Metastatic Liver Carcinoma in the Adrenal Gland (tissue), 2 donors: ENCODE data around the genes MSI1, RNF10, POP5 and ACADS.

- PRO-cap, 2 experiments: no peak in any of the 2 experiments
Measured at GRCh38 chr12:120096308-120097391, 19.9 kb downstream of the RAB35 start.

DNA sequence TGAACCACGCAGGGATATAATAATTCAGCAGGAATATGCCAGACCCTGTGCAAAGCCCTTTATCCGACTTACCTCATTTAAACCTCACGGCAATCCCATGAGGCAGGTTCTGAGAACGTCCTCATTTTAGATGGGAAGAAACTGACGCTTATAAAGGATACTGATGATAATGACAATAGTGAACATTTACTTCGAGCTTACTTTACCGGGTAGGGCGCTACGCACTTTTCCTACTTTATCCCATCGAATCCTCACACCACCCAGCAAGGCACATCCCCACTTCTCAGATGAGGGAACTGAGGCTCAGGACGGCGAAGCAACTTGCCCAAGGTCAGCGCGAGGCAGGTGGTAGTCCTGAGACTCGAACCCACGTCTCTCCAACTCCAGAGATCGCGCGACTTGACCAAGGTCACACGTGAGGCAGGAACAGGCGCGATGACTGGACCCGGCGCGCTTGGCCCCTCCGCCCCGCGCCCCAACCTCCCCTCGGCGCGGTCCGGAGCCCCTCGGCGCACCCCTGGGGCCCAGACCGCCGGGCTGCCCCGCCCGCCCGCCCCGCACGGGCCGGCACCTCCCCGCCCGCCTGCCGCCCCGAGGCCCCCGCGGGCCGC is 503 bp downstream of the RAB35 start:
- PRO-cap, 2 experiments: no peak in any of the 2 experiments

- PRO-cap, 2 experiments: no peak in any of the 2 experiments
Measured at GRCh38 chr12:120194096-120194622, 356 bp downstream of the GCN1 start.

GRCh38 chr12:120199734-120200331 is 1.1 kb downstream of the RPLP0 start:
- PRO-cap, 2 experiments: no peak in any of the 2 experiments

GRCh38 chr12:120237666-120238408 is 27.7 kb downstream of the PXN start:
- PRO-cap, 2 experiments: no peak in any of the 2 experiments

GRCh38 chr12:120241983-120242759 is 23.4 kb downstream of the PXN start:
- PRO-cap, 2 experiments: peak in 1 of 2 experiments; most common minus-strand start chr12:120242337 (in 1)

- PRO-cap, 2 experiments: peak in 2 of 2 experiments; most common plus-strand start chr12:120317052 (in 1); most common minus-strand start chr12:120316962 (in 1)
Measured at GRCh38 chr12:120316811-120317105, 10.8 kb downstream of the PLA2G1B start.

DNA sequence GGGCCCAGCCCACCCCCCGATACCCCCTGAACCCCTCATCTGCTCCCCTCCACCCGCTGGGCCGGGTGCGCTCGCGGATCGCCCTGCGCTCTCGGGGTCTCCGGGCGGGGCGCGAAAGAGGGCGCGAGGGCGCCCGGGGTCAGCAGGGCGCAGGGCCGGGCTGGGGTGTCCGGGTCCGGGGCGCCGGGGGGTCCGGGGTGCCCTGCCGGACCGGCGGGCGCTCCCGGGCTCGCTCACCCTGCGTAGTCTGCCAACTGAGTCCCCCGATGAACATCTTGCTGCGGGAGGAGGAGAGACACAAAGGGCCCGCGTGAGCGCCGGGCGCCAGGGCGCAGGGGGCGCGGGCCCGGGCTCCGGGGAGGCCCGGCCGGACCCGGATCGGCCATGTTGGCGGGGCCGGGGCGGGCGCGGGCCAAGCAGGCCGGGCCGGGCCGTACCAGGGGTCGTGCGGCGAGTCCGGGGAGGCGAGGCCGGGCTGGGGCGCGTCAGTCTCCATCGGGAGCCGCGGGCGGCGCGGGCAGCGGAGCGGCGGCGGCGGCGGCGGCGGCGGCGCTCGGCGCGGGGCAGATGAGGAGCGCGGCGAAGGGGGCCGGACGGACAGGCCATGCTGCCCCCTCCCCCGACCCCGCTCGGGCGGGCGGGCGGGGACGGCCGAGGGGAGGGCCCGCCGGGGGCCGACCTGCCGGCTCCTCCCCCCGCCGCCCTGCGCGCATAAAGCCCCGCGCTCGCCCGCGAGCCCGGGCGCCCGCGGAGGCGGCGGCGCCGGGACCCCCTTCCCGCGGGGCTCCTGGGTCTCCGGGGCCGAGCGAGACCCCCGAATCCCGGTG is at the start of gene MSI1:
MSI1 (minus strand) TSS at position 569 of the 827 bp plus-strand sequence.
- PRO-cap, 2 experiments: peak in 2 of 2 experiments; most common plus-strand start position 755 of the sequence (in 2); most common minus-strand start position 631 of the sequence (in 2)

DNA sequence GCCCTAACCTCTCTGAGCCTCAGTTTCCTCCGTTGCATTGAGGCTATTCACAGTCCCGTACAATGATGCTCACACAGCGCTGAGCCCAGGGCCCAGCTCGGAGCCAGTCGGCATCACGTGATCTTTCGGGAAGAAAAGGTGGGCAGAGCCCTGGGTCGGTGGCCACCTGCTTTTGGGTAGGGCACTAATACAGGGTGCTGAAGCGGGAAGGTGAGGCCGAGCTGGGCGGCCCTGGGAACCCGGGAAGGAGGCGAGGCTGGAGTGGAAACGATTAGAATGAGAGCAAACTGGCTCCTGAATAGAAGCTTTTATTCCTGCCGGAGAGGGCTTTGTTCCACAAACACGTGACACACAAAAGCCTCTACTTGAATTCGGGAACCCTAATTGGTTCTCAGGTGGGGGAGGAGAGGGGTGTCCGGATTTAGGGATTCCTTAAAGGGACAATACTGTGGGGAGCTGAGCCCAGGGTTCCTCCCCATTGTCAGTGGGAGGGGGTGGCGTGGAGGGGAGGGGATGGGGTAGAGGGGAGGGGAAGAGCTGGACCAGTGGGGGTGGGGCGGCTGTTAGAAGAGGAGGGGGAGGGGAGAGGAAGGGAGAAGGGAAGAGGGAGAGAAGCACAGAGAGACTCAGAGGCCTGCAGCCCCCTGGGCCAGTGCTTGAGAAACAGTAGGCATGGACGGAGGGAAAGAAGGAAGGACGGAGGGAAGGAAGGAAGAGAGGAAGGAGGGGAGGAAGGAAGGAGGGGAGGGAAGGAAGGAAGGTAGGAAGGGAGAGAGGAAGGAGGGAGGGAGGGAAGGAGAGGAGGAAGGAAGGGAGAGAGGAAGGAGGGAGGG is 20.2 kb upstream of the MSI1 start:
- PRO-cap, 2 experiments: no peak in any of the 2 experiments

GRCh38 chr12:120474552-120475081 is 5.1 kb upstream of the SRSF9 start:
- PRO-cap, 2 experiments: no peak in any of the 2 experiments

DNA sequence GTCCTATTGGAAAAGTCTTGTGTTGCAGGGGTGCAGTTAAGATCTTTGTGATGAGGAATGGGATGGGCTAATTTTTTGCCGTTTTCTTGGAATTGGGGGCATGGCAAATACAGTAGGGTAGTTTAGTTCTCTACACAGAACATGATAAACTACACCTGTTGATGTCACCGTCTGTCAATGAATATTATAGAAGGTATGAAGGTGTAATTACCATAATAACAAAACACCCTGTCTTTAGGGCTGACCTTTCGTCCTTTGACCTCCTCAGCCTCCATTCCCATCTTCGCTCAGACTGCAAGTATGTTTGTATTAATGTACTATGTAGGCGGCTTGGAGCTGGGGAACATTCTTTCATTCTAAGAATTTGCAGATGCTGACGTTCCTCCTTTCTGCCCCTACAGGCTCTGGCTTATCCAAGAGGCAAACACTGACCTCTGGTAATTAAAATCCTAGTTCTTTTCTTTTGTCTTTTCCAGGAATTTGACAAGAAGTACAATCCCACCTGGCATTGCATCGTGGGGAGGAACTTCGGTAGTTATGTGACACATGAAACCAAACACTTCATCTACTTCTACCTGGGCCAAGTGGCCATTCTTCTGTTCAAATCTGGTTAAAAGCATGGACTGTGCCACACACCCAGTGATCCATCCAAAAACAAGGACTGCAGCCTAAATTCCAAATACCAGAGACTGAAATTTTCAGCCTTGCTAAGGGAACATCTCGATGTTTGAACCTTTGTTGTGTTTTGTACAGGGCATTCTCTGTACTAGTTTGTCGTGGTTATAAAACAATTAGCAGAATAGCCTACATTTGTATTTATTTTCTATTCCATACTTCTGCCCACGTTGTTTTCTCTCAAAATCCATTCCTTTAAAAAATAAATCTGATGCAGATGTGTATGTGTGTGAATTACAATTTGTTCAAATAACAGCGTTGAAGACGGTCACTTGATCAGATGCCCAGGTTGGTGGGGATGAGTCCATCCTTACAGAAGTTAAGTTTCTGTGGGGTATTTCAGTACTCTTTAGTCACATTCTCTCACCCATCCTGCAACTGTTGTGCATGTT is 2.0 kb downstream of the DYNLL1 start:
- PRO-cap, 2 experiments: no peak in any of the 2 experiments

DNA sequence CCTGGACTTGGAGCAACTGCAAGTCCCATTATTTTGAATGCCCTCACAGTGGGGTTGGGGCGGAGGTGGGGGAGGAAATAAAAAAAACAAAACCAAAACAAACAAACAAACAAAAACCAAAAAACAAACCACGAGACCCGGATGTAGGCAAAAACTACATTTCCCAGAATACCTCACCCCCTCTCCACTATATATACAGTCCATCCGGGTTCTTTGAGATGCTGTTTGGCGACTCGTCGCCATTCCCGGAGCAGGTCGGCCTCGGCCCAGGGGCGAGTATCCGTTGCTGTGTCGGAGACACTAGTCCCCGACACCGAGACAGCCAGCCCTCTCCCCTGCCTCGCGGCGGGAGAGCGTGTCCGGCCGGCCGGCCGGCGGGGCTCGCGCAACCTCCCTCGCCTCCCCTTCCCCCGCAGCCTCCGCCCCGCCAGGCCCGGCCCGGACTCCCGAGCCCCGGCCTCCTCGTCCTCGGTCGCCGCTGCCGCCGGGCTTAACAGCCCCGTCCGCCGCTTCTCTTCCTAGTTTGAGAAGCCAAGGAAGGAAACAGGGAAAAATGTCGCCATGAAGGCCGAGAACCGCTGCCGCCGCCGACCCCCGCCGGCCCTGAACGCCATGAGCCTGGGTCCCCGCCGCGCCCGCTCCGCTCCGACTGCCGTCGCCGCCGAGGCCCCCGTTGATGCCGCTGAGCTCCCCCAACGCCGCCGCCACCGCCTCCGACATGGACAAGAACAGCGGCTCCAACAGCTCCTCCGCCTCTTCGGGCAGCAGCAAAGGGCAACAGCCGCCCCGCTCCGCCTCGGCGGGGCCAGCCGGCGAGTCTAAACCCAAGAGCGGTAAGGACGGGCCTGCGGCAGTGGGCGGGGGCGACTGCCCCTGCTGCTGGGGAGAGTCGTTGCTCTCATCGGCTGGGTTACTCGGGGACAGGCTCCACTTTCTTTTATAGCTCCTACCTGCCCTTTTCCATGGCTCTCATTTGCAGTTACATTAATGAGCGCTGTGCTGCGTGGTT is at the start of gene RNF10:
RNF10 (plus strand) TSS at position 221 of the 1,009 bp plus-strand sequence.
- PRO-cap, 2 experiments: peak in 2 of 2 experiments; most common plus-strand start position 221 of the sequence (in 2); most common minus-strand start position 912 of the sequence (in 1)

GRCh38 chr12:120563211-120563745 is 17.9 kb downstream of the POP5 start:
- PRO-cap, 2 experiments: no peak in any of the 2 experiments

DNA sequence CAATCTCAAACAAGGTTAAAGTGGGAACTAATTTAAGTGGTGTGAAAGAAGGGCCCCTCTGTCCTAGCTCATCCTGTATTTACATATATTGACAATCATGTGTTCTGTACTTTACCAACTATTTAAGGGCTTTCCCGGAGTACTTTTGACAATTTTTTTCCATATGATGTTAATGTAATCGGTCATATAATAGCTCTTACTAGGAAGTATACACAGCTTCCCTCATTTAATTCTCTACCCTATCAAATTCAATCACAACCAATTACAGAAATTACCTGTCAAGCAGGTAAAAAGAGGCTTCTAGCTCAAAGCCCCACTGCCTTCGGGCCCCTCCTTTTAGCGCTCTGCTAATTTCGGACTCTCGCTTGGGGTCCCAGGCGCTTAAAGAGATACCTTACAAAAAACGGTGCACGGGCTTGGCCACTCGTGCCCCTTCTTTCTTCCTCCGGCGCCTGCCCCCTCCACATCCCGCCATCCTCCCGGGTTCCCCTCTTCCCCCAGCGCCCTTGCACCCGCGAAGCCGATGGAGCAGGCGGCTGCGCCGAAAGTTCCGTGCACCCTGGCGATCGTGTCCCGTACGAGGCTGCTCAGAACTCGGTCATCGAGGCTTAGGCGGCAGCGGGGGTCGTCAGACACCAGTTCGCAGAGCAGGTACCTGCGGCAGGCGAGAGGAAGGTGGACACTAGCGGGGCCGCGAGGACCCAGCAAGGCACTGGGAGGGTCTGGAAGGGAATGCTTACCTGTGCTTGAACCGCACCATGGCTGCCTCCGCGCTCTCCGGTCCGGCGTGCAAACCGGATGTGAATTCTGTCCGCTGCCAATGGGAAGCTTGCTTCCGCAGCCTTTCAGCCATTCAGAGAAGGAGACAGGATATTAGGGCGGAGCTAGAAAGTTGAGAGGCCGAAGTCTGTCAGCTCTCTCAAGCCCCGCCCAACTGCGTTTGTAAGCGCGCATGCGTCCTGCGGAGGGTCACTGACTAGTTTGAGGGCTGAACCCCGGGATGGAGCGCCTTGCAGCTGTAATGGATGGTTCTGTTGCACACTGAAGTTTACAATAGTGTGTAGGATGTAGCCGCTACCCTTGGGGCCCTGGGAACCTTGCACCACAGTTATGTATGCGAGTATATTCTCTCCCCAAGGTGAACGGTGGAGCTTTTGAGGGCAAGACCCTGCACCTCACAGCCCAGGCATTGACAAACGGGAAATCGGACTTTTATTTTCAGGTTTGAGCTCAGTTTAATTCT is at the start of gene POP5:
POP5 (minus strand) TSS at position 800 of the 1,243 bp plus-strand sequence.
- PRO-cap, 2 experiments: peak in 2 of 2 experiments; most common plus-strand start position 972 of the sequence (in 2); most common minus-strand start position 809 of the sequence (in 2)

- PRO-cap, 2 experiments: no peak in any of the 2 experiments
Measured at GRCh38 chr12:120642742-120643073, 2.3 kb downstream of the CABP1 start.

DNA sequence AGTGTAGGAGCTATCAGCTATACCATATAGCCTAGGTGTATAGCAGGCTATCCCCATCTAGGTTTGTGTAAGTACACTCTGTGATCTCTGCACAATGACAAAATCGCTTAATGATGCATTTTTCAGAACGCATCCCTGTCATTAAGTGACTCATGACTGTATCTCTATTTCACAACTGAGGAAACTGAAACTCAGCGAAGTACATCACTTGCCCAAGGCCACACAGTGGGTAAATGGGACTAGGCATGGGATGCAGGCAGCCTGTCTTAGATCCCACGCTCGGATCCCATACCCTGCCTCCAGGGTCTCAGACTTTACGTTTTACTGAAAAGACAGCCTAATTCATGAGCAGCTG is 2.5 kb upstream of the MLEC start:
- PRO-cap, 2 experiments: no peak in any of the 2 experiments

DNA sequence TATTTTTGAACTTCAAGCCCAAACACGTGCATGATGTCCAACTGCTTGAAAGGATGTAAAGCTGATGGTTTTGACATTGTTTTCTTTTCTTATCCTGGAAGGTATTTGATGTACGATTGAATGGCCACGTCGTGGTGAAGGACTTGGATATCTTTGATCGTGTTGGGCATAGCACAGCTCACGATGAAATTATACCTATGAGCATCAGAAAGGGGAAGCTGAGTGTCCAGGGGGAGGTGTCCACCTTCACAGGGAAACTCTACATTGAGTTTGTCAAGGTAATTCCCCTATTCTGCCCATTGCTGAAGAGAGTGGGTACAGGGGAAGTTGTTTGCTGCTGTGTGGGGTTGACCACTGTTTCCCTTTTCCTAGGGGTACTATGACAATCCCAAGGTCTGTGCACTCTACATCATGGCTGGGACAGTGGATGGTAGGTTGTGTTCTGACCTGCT is 7.8 kb downstream of the MLEC start:
- PRO-cap, 2 experiments: no peak in any of the 2 experiments

GRCh38 chr12:120698453-120699407 is 11.5 kb upstream of the UNC119B start:
- PRO-cap, 2 experiments: no peak in any of the 2 experiments

DNA sequence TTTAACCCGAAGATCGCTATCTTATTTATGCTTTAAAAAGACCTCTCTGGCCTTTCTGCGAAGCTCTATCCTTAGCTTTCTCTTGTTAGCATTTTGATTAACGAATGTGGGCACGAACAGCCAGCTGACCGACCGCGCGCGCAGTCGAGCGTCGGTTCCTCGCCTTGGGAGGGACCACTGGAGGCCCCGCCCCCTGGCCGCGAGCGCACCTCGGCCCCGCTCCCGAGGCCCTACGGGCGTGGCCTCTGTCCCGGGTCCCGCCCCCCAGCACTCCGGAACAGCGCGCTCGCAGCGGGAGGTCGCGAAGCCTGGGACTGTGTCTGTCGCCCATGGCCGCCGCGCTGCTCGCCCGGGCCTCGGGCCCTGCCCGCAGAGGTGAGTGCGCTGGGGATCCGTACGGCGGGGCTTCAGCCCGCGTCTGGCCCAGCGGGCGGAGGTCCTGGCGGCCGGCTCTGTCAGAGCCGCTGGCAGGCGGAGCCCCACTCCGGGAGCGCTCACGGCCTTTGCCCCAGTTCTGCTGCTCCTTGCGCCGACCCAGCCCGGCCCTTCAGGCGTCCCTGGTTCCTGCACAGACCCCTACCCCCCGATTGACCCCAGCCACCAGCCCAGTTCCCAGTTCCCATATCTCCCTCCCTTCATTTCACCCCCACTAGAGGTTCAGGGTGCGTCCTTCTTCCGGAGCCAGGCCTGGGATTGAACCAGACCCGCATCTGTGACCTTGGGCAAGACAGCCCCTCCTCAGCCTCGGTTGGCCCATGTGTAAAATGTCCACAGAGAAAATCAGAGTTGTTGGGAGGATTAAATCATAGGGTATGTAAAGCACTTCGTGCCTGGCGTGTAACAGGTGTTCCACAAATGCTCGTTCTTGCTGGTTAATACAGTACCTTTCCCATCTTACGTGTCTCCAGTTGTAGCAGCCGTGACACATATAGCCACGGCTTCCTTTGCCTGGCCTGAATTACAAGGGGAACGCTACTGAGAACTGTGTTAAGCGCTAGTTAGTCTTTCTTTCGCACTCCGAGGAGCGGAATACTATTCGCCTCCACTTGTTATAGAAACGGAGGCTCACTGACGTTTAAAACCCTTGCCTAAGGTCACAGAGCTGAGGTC is at the start of gene ACADS:
ACADS (plus strand) TSS at position 270 of the 1,110 bp plus-strand sequence.
- PRO-cap, 2 experiments: peak in 2 of 2 experiments; most common plus-strand start position 275 of the sequence (in 2); most common minus-strand start position 179 of the sequence (in 2)

DNA sequence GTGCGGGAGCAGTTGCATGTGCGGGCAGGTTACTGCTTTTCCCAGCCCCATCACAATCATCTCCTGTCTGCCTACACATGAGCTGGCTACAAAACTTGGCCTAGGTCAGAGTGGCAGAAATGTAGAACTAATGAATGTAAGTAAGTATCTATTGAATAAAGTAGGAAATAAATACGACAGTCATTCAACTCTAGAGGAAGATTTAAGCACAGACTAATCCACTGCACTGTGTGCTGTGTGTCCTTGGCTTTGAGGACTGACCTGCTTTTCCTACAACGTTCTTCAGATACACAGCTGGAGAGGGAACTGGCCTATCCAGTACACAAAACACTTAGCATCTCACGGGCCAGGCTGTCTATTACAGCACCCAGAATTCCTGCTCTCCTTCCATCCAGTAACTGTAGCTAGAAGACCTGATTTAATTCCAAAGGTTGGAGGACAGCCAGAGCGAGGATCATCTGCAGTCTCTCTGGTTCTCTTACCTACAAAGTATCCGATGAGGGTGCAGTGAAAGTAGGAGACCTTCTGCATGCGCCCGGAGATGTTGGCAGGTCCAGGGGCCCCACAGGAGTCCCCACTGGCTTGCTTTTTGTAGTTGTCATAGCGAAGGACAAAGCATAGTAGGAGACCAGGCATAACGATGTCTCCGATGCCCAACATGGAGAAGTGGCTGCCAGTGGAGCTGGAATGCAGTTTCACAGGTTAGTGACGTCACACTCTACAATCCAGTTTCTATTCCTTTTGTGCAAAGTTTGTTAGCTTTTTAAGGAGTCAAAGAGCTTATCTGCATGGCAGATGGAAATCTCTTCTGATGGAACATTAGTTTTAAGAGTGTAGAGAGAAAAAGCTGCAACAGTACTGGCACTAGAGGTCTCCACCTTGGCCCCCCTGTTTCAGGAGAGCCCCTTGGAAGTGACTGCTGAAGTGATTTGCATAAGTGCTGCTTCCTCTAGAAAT is 41.6 kb downstream of the ACADS start:
- PRO-cap, 2 experiments: no peak in any of the 2 experiments